Epithelial cell of prostate (primary cell): ENCODE measurements around the gene FAR2.

DNA sequence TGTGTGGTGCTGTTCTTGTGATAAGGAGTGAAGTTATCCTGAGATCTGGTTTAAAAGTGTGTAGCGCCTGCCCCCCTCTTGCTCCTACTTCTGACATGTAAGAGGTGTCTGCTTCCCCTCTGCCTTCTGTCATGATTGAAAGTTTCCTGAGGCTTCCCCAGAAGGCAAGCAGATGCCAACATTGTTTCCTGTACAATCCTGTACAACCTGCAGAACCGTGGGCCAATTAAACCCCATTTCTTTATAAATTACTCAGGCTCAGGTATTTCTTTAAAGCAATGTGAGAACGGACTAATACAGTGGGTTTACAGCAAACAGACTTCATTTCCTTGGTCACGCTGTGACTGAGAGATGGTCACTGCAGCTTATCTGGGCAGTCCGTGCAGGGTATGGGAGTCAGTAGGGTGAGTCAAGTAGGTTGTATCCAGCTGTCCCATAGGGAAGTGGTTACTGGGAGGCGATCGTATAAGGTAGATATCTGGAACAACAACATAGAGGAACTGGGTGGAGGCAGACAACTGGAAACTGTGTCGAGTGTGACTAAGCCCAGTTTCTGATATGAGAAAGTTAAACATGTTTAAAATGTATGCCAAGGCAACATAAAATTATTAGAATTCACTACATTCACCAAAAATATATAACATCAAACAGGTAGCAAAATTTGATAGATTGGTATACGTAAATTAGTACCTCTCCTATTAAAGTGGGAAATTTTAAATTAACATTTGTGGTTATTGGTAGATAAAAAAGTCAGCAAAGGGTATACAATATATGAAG, 52.8 kb downstream of the CCDC91 start:
- RRBS = no CpG with 5 or more reads among the region's 9 CpGs

DNA sequence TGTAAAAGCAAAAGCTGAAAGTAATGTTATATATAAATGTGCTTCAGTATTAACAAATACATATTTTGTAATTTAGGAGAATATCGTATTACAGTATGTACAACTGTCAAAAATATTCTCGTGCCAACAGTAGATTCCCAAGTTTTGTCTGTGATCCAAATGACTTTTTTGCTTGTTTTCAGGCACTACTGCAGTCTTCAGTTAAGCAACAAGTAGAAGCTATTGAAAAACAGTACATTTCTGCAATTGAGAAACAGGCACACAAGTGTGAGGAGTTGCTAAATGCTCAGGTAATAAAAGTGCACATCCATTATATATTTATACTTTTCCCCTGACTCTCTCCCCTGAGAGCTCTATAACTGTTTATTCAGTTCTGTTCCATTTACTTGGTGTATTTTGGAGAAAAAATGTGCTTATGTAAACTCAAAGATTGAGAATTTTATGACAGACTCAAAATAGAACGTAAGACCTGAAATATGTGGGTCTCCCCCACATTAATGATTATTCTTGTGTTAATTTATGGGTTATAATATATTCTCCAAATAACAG, 200.9 kb downstream of the CCDC91 start:
- RRBS = no CpG with 5 or more reads among the region's 3 CpGs

DNA sequence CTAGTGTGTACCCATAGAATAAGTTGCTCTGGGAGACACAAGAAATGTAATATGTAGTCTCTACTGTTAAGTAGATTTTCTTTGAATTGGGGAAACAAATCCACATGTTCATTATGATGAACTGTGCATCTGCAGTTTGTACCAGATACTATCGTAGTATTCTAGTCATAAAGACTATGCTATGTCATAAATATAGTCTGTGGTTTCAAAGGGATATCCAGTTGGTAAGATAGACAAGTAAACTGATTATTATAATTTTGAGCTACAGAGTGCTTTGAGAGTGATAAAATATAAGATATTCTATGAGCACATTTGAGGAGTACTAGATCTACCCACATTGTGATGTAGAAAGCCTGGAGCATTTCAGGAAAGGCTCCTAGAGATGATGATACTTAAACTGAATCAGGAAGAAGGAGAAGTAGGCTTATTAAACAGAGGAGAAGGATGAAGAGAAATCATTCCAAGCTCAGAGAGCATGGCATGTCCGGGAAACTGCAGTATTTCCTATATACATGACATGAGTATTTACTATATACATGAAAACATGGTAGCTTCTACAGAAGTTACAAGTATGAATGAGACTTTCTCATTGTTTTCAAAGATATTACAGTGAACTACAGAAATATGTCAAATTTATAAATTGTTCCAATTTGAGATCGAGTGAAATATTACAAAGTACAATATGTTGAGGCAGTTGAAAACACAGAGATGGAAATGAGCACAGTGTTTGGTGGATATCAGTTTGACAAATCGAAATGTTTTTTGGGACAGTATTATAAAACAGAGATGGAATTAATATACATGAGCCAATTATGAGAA, 272.5 kb downstream of the CCDC91 start:
- RRBS = no CpG with 5 or more reads among the region's 4 CpGs

- RRBS = no CpG with 5 or more reads among the region's 3 CpGs
Observed at GRCh38 chr12:28587160-28587540, 396.9 kb downstream of the CCDC91 start.

GRCh38 chr12:29041873-29042149, 107.3 kb upstream of the FAR2 start:
- RRBS = no CpG with 5 or more reads among the region's 4 CpGs

- RRBS = no CpG with 5 or more reads among the region's 5 CpGs
Observed at GRCh38 chr12:29103284-29103857, 45.7 kb upstream of the FAR2 start.

GRCh38 chr12:29148347-29149409, at the start of gene FAR2:
TSS of gene FAR2 (plus strand) at chr12:29149278.
- RRBS = 6% methylated on average over 13 of the region's 55 CpGs

DNA sequence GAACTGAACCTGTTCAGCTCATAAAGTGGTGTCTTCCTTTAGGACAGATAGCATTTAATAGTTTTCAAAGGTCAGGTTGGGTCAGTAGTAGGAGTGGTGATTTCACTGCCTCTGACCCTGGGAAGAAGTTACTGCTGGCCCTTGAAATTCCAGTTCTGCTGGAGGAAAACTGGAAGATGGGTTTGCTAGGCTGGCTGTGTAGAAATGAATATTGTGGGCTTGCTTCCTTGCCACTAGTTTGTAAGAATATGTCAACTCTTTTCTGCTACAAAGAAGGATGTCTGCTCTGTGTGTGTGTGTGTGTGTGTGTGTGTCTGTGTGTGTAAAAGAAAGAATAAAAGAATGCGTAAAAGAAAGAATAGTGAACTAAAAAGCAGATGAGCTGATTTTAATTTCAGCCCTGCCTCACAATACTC, 60.3 kb downstream of the FAR2 start:
- RRBS = no CpG with 5 or more reads among the region's 1 CpG

GRCh38 chr12:29389082-29390007, 8.4 kb upstream of the ERGIC2 start:
- RRBS = 76% methylated on average over 5 of the region's 68 CpGs

GRCh38 chr12:29546133-29546382, 48.6 kb upstream of the OVCH1 start:
- RRBS = no CpG with 5 or more reads among the region's 2 CpGs

DNA sequence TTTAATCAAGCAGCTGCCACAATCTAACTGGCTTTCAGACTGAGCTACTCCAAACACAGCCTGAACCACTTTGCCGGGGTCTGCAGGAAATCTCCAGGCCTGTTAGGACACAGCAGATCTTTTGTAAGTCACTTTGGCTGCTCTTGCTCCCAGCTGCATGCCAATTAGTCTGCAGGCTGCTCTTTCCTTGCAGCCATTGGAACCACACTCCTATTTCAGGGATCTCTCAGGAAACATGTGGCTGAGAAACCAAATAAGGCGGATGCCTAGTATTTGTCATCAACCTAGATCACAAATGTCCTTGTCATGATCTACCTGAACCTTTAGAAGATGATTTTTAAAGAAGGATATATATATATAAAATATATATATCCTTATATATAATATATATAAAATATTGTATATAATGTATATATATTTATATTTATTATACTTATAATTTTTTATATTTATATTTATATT, 73.5 kb downstream of the TMTC1 start:
- RRBS = no CpG with 5 or more reads among the region's 2 CpGs

- RRBS = no CpG with 5 or more reads among the region's 4 CpGs
Observed at GRCh38 chr12:29719909-29720688, 63.6 kb downstream of the TMTC1 start.

- RRBS = no CpG with 5 or more reads among the region's 4 CpGs
Observed at GRCh38 chr12:30345891-30346550, 349.6 kb downstream of the IPO8 start.

DNA sequence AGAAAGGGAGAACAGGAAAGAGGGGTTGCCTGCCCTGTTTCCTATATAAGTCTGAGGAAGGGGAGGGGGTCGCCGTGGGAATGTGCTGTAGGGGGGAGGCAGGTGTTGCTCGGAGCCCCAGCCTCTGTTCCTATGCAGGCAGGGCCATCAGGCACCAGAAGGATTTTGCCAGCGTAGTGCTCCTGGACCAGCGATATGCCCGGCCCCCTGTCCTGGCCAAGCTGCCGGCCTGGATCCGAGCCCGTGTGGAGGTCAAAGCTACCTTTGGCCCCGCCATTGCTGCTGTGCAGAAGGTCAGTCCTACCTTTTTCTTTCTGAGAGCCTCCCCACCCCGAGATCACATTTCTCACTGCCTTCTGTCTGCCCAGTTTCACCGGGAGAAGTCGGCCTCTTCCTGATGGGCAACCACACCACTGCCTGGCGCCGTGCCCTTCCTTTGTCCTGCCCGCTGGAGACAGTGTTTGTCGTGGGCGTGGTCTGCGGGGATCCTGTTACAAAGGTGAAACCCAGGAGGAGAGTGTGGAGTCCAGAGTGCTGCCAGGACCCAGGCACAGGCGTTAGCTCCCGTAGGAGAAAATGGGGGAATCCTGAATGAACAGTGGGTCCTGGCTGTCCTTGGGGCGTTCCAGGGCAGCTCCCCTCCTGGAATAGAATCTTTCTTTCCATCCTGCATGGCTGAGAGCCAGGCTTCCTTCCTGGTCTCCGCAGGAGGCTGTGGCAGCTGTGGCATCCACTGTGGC, 29.9 kb downstream of the DDX11 start:
- RRBS = no CpG with 5 or more reads among the region's 23 CpGs

DNA sequence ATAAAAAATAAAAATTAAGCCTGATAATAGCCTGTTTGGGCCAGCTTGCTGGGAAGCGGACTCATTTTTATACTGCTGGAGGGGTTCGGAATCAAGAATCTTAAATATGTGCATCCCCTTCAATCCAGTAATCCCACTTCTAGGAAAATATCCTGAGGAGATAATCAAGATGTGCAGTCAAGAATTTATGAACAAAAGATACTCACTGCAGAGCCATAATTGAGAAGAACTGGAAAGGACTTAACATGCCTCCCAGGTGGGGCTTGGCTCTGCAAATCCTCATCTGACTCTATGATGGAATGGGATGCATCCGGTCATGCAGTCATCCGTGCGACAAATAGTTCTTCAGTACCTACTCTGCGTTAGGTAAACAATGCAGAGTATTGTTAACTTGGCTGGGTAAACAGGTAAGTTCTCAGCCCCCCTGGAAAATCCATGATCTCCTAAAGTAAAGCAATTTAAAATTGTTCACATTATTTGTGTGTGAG, 43.6 kb upstream of the SINHCAF start:
- RRBS = no CpG with 5 or more reads among the region's 6 CpGs

GRCh38 chr12:31560100-31561298, 30.4 kb downstream of the DENND5B start:
- RRBS = no CpG with 5 or more reads among the region's 11 CpGs

DNA sequence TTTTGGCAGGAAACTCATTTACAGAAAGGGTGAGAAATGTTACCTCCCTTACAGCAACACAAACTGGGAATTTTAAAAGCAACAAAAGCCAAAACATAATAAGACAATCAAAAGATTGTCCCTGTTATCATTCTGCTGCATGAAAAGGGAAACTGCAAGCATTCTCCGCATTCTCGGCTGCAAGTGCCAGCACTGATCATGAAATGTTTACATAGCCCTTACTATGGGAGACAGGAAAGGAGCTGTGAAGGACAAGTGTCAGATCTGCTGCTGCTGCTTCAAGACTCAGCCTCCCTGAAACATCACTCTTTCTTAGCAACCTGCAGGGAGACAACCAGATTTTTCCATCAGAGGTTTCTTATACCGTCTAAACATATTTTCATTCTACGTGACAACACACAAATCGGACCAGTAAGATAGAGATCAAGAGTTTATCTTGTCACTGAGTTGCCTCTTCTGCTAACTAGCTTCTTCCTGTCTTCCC, 20.0 kb downstream of the DENND5B start:
- RRBS = no CpG with 5 or more reads among the region's 5 CpGs

- RRBS = no CpG with 5 or more reads among the region's 8 CpGs
Observed at GRCh38 chr12:31718493-31719009, 10.3 kb downstream of the AMN1 start.

- RRBS = no CpG with 5 or more reads among the region's 11 CpGs
Observed at GRCh38 chr12:31748965-31749847, 20.4 kb upstream of the AMN1 start.